Type B pancreatic cell (in vitro differentiated cells): ENCODE data around the gene SRSF3.

- PRO-cap = no peak
These were observed 36.6 kb downstream of the STK38 start for GRCh38 chr6:36510583-36511079.

DNA sequence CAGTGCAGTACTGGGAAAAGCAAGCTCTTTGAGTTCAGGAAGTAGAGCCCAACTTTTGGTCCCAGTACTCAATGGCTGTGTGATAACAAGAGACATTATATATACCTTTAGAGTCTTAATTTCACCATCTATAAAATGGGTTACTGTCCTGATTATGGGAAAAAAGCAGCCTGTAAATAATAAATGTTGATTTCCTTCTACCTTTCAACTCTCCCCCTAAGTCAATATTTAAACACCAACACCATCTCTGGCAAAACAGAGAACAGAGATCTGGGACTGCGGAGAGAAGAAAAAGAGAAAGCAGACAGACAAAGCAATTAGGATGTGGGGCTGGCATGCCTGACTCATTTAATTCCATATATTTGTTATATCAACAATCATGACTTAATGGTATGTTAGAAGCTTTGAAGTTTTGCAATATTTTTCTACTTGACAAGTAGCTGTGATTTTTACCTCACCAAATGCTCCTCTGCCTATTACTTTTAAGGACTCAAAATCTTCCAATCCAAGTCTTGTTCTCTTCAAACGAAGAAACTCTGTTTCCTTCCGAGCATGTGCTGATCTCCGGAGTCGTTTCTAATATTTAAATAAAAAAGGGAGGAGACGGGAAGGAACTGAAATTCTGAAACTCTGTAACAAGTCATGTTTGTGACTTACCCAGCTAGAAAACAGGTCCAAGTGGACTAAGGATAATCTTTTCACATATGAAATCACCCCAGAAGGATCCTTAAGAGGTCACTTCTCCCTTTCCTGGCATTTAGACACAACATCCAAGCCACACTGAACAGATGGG is 23.2 kb downstream of the STK38 start:
- PRO-cap = no peak

- PRO-cap = no peak
These were observed 7.2 kb downstream of the STK38 start for GRCh38 chr6:36539875-36540721.

DNA sequence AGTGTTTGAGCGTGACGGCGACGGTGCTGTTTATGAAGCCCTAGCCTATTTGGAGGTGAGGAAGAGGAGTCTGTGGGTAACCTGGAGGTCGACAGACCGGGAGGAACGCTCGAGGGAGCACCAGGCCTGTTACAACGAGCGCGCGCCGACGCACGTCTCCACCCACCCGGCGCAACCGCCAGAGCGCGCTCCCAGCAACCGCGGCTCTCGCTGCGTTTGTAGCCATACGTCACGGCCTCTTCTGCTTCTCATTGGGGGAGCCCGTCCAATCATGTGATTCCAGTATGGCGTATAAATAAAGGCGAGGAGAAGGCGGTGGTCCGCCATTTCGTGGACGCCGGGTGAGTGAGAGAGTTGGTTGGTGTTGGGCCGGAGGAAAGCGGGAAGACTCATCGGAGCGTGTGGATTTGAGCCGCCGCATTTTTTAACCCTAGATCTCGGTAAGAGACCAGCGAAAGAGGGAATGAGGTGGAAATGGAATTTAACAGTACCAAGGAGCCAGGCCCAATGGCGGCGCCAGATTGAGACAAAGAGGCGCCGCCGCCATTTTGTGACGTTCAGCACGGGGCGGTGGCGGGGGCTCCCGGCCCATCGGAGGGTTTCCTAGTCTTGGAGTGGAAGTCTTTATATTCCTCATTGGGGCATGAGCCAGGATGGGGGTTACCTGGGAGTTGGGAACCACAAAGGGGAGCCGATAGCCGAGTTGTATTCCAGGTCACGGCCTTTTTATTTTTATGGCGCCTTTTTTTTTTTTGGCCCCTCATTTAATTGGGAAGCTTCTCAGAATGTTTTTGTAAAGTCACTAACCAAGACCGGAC is at the start of gene SRSF3:
SRSF3 (plus strand) TSS at position 321 of the 818 bp plus-strand sequence.
- PRO-cap = bidirectional peak, plus-strand start at position 323 of the sequence, minus-strand start at position 187 of the sequence; unidirectional peak, plus-strand start at position 556 of the sequence; unidirectional peak, plus-strand start at position 636 of the sequence

- PRO-cap = unidirectional peak, minus-strand start at chr6:36639672
These were observed 39.1 kb upstream of the CDKN1A start for GRCh38 chr6:36639455-36639763.

- PRO-cap = no peak
These were observed 4.9 kb downstream of the CDKN1A start for GRCh38 chr6:36683336-36683798.

GRCh38 chr6:36690558-36690954 is 7.1 kb upstream of the RAB44 start:
- PRO-cap = no peak

DNA sequence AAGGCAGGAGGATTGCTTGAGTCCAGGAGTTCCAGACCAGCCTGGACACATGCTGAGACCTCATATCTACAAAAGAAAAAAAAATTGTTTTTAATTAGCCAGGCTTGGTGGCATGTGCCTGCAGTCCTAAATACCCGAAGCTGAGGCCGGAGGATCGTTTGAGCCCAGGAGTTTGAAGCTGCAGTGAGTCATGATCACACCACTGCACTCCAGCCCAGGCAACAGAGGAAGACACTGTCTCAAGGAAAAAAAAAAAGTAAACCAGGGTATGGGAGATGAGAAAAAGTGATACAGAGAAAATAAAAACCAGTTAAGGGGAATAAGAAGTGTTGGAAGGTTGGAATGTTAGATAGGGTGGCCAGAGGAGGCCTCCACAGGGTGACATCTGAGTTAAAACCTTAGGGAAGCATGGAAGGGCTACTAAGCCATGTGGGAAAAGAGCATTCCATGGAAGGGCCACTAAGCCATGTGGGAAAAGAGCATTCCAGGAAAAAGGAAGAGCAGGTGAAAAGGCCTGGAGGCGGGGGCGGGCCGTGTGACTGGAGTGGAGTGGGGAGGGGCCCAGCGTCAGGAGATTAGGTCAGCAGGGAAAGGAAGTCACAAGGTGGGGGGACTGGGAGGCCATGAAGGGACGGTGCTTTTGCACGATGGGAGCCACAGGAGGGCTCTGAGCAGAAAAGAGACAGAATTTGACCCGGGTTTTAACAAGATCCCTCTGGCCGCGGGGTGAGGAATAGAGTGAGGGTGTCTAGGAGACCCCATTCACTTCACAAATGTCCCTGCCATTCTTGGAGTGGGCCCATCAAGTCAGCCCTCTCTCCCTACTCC is 18.3 kb downstream of the CPNE5 start:
- PRO-cap = no peak

- PRO-cap = no peak
These were observed 9.5 kb downstream of the PI16 start for GRCh38 chr6:36963974-36964468.

GRCh38 chr6:36968020-36969197 is 13.9 kb downstream of the PI16 start:
- PRO-cap = no peak

DNA sequence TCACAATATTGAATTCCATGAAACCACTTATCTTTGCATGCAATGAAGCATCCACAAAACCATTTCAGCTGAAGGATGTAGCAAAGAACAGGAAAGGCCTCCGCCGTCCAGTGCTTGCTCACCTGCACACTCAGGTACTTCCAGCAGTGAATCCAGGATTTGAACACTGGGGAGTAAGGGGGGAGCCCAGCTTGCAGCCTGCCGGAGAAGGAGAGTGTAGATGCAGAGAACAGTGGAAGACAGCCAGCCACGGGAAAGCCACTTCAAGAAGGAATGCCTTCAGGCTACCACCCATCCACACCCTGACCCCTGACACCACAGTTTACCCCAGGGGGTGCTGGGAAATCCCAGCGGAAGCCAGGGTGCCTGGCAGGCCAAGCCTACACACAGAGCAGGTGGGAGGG is 15.4 kb downstream of the PI16 start:
- PRO-cap = no peak

DNA sequence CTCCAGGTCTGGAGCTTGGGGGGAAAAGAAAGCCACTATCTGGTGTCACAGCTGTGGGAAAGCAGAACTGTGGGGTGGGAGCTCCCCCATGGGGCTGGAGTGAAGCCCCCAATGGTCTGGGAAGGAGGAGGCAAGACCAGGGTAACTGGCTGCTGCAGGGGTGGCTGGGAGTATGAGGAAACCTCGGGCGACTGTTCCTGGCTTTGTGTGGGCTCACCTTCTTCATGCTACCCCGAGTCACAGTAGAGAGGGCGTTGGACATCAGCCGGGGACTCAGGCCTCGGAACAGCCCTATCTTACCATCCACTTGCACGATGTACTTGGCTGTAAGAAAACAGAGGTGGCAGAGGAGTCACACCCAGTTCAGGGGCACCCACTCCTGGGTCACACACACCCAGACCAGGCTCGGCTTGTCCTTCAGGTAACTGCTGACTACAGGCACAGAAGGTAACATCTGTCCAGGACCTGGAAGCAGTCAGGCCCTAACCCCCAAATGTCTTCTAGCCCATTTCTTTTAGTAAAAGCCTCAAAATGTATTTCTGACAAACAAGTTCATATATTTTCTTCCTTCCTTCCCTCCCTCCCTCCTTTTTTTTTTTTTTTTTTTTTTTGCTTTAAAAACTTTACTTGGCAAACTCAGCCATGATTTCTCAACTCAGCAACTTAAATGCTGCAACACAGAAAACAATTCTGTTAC is 7.6 kb downstream of the MTCH1 start:
- PRO-cap = no peak

DNA sequence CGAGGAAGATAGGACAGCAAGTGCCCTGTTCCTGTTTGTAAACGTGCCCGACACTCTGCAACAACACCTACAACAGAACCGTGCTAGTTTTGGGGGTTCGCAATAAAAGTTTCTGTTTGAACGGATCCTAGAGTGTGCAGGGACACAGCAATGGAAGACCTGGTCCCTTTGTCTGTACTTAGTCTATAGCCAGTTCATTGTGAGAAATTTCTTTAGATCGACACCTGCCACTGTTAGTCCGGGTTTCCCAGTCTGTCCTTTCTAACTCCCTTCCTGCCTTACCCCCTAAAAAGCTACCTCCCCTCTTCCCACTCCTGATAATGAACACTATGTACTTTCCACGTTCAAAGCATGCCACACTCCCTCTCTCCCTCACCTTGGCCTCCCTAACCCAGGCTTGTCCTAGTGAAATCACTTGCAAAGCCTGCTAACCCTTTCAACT is 1.1 kb upstream of the MTCH1 start:
- PRO-cap = no peak

GRCh38 chr6:37049763-37050796 is 44.6 kb downstream of the FGD2 start:
- PRO-cap = no peak

DNA sequence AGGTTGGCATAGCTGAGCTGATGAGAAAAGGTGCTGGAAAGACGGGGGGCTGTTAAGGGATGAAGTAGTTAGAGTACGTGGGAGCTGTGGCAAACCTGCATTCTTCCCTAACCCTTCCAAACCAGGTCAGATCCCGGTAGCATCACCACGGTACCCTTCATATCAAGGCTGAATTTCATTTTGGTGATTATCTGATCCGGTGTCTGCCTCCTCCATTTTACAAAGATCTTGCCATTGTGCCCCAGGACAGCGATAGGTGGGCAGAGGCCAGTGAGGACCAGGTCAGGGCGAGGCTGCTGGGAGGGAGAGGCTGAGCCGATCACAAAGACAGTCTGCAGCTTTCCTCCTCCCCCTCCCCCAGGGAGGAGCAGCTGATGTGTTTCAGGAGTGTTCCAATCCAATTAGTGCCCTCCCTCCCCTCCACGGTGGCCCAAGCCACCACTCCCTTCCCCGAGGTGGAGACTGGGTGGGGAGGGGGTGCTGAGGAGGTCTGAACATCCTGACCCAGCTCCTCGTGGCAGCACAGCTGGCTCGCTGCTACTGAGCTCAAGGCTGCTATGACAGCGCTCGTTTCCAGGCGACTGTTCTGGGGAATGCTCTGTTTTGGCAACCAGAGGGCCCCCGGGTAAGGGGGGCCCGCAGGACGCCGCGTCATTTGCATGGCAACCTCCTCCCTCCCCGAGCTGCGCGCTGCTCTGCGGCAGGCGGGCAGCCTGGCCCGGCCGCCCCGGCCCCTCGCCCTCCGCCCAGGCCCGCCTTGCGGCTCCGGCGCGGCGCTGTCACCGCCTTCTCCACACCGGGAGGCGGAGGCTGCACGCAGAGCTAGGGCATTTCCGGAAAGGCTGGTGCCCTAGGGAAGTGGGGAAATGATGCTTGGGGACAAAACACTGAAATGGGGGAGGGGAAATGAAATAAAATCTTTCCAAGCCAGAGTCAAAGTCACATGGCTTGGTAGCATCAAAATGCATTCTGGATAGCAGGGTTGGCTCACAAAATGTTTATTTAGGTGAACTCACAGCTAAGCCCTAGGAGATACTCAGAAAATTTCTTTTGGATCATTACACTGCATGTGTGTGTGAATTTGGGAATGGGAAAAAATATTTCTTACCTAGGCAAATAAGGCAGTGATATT is 67.5 kb upstream of the PIM1 start:
- PRO-cap = bidirectional peak, plus-strand start at position 830 of the sequence, minus-strand start at position 715 of the sequence

DNA sequence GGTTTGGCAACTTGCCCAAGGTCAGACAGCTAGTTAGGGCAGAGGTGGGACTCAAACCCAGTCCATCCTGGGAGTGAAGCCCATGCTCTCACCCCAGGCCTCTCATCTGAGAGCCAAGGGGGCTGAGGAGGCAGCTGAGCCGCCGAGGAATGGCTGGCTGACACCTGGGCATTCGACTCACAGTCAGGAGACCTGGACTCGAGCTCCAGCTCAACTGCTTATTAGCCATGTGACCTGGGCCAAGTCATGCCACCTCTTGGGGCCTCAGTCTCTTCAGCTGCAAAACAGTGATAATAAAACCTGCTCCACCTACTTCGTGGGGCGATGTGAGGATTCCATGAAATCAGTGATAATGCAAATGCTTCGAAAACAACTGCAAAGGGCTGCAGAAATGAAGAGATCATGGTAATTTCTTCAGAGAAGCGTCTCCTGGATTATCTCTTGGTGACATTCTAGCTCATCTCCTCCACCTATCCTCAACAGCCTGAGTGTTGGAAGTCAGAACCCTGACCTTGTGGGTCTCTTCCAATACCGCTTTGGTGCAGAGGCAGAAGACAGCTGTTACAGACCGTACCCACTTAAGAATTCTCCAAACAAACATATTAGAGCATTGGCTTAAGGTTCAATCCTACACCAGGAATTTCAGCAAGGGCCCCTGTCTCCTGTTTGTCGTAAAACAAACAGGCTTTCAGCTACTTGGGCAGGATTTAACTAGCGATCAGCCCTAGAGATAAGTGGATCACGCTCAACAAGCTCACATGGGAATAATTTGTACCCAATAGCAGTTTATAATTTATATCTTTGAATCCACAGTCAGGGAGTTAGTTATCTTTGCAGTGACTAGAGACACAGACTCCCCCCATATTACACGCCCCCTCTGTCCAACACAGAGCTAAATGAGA is 60.0 kb upstream of the PIM1 start:
- PRO-cap = no peak

DNA sequence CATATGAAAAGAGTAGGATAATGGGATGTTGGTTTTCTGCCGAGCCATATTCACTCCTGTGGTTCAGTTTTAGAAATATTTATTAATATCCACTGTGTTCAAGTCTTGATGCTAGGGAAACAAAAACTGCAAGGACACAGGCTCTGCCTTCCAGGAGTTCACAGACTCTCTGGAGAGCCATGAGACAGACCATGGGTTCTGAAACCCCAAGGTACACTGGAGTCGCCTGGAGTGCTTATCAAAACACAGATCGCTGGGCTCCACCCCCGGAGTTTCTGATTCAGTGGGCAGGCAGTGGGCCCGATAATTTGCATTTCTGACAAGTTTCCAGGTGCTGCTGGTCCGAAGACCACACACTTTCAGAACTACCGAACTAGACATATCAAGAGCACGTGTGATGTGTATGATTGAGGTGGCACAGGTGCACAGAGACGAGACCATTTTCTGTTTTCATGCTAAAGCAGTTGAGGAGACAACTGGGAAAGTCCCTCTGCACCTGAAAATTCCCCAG is 14.6 kb upstream of the PIM1 start:
- PRO-cap = no peak

GRCh38 chr6:37171094-37172004 is 1.4 kb downstream of the PIM1 start:
- PRO-cap = no peak

DNA sequence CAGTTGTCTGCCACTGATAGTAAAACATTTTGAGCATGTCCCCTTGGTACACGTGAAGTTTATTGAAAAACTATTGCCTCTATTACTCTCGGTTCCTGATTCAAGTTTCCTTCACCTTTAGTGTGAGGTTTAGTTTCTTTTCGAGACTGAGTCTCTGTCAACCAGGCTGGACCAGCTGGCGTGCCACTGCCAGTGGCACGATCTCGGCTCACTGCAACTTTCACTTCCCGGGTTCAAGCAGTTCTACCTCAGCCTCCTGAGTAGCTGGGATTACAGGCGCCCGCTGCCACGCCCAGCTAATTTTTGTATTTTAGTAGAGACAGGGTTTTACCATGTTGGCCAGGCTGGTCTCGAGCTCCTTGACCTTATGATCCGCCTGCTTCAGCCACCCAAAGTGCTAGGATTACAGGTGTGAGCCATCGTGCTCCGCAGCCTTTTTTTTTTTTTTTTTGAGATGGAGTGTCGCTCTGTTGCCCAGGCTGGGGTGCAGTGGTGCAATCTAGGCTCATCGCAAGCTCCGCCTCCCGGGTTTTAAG is 6.0 kb downstream of the PIM1 start:
- PRO-cap = no peak

DNA sequence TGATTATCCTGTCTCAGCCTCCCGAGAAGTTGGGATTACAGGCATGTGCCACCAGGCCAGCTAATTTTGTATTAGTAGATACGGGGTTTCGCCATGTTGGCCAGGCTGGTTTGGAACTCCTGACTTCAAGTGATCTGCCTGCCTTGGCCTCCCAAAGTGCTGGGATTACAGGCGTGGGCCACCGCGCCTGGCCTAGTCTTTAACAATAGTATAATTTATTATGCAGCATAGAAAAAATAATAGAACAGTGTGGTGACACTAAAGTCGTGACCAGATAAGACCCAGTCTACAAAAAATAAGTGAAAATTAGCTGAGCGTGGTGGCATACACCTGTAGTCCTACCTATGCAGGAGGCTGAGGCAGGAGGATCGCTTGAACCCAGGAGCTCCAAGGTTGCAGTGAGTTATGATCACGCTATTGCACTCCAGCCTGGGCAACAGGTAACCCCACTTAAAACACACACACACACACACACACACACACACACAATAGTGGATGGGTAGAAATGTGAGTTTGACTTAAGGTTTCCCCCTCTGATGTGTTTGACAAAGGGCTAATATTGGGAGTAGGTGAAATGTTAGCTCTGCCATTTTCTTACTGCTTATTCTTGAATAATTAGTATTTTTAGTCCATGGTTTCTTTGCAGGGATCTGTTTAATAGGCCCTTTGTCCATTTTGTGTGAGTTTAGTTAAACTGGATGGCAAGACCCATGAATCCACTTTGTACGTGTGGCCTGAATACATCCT is 6.6 kb downstream of the PIM1 start:
- PRO-cap = no peak